Lung (tissue), 4 donors: ENCODE measurements around the gene GFRAL.

DNA sequence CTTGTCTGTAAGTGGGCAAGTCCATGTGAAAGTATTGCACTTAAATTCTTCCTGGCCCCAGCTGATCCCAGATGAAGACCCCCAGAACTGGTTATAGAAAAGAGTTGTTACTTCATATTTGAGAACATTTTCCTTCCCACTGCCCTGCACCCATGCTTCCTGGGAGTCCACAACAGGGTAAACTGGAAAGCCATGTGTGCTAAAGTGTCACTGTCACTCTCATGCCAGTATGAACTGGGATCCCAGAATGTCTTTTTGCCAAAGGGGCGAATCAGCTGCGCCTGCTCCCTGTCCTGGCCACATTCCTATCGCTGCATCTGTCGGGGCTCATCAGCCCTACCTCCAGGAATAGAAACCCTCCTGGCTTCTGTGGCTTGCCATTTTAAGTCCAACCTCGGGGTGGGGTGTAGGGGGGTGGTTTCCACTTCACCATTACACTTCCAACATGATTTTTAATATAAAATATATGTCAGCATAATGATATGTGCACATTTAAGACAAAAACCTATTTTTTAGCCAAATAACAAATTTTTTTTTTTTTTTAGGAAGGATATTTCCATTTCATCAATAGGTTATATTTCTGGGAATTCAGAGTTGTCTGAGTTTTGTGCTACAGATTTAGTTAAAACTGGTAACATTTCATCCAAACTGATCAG lies 910 bp downstream of the KLHL31 start:
- PRO-cap = no peak
- RAMPAGE, long total RNA = no peak
- RRBS = no CpG with 5 or more reads among the region's 5 CpGs

DNA sequence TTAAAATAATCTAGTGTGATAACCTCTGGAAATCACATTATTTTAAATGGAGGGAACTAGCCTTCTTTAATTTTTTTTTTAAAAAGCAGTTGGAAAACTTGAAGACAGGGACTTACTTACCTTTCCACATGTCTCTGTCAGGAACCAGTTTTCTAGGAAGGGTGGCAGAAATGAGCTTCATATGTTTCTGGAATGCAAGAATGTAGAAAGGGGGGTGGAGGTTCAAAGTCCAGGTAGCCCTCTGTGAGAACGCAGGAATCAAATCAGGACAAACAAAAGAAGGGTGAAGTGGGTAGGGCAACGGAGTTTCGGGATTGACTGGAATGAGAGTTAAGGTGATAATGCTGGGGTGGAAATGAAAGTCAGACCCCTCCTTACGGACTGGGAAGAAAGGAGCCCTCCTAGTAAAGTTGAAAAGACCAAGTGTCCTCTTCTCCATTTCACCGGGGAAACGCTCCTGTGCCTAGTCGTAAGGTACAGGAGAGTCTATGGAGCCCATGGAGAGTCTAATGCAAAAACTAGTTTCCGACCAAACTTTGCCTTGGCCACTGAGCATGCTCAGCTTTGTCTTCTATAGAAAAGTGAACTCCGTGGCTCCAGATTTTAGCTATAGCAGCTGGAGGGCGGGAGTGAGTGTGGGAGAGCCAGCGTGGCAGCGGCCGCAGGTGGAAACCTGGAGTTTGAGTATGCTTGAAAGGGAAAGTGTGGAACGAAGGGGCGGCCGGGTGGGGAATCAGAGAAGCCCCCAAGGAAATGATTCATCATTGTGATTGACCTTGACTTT lies 1.4 kb upstream of the LRRC1 start:
- PRO-cap = no peak
- RAMPAGE, long total RNA = no peak
- RRBS = 0% methylated on average over 1 of the region's 16 CpGs

- PRO-cap = no peak
- RAMPAGE, long total RNA = no peak
- RRBS = 5% methylated on average over 28 of the region's 55 CpGs
These were observed 1.1 kb downstream of the LRRC1 start for GRCh38 chr6:53795562-53796627.

- PRO-cap = no peak
- RAMPAGE, long total RNA = no peak
- RRBS = no CpG with 5 or more reads among the region's 5 CpGs
These were observed 60.5 kb downstream of the LRRC1 start for GRCh38 chr6:53855063-53856007.

DNA sequence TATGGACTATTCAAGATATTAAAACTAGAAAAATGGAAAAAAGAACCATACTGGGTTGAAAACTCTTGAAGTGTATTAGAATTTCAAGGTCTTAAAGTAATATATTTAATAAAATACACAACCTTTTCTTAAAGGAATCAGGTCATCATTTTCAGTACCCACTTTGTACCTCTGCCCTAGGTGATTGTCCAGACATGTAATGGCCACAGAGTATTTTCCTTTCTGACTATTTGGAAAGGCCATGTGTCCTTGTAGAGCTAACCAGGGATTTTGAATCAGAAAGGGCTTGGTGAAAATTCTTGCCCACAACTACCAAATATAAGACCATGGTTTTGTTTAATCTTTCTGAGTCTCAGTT lies 91.4 kb upstream of the MLIP start:
- PRO-cap = no peak
- RAMPAGE, long total RNA = no peak

- PRO-cap = no peak
- RAMPAGE, long total RNA = no peak
- RRBS = no CpG with 5 or more reads among the region's 3 CpGs
These were observed 28.1 kb upstream of the MLIP start for GRCh38 chr6:54083018-54083676.

DNA sequence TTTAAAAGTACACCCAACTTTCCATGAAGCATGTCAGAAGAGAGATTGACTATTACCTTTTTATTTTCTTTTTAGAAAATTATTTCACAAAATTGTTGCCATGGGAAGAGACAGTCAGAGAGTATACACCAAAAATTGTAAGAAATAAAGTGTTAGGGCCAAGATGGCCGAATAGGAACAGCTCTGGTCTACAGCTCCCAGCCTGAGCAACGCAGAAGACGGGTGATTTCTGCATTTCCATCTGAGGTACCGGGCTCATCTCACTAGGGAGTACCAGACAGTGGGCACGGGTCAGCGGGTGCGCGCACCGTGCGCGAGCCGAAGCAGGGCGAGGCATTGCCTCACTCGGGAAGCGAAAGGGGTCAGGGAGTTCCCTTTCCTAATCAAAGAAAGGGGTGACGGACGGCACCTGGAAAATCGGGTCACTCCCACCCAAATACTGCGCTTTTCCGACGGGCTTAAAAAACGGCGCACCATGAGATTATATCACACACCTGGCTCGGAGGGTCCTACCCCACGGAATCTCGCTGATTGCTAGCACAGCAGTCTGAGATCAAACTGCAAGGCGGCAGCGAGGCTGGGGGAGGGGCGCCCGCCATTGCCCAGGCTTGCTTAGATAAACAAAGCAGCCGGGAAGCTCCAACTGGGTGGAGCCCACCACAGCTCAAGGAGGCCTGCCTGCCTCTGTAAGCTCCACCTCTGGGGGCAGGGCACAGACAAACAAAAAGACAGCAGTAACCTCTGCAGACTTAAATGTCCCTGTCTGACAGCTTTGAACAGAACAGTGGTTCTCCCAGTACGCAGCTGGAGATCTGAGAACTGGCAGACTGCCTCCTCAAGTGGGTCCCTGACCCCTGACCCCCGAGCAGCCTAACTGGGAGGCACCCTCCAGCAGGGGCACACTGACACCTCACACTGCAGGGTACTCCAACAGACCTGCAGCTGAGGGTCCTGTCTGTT lies 115.0 kb downstream of the FAM83B start:
- PRO-cap = no peak
- RAMPAGE, long total RNA = no peak
- RRBS = no CpG with 5 or more reads among the region's 33 CpGs

- PRO-cap = no peak
- RAMPAGE, long total RNA = no peak
- RRBS = no CpG with 5 or more reads among the region's 2 CpGs
These were observed at the start of gene GFRAL for GRCh38 chr6:55327281-55327519. Gene GFRAL (plus strand): TSS chr6:55327469.

DNA sequence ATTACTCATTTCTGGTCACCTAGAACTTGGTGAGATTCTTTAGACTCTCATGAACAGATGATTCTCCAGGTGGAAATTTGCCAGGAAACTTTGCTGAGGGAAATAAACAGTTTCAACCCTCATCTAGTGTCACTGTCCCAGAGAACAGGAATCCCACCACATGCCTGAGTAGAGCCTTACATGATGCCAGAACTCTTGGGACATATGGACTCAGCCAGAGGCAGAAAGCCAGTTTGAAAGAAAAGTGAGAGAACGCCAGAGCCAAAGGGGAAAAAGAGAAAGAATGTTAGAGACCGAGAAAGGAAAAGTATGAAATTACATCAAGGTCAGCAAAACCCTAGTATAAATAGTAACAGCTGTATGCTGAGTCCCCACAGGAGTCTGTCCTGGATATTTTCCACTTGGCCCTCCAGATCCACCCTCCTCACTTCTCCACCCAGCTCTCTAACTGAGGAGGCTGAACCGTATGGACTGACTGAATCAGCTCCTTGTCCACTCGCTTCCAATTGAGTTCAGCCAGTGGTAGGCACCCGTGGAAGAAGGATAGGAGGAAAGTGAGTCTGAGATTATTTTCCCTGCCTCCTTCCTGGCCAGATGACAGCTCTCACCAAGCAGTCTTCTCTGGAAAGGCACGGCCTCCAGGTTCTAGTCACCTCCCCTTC lies 127.6 kb upstream of the COL21A1 start:
- PRO-cap = no peak
- RAMPAGE, long total RNA = no peak
- RRBS = no CpG with 5 or more reads among the region's 6 CpGs

DNA sequence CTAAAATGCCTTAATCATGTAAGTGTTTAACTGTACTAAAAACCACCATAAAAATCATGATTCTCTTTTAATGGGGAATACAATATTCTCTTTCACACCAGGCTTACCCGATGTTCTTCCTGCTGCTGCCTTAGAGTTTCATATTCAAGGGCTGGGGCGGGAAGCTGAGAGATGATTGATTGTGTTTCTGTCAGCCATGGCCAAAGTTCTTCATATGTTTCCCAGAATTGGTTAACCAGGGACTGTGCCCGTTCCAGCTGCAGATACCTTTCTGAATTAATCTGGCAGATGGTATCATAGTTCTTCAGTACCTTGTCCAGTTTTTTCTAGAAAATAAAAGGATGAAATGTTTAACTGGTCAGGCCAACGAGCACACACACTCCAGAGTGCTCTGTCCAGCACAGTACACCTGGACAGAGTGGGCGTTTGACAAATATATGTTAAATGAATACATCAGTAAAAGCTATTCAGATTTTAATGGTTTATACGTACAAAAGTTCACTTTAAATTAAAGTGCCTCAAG lies 268.0 kb upstream of the COL21A1 start:
- PRO-cap = no peak
- RAMPAGE, long total RNA = no peak
- RRBS = no CpG with 5 or more reads among the region's 6 CpGs

DNA sequence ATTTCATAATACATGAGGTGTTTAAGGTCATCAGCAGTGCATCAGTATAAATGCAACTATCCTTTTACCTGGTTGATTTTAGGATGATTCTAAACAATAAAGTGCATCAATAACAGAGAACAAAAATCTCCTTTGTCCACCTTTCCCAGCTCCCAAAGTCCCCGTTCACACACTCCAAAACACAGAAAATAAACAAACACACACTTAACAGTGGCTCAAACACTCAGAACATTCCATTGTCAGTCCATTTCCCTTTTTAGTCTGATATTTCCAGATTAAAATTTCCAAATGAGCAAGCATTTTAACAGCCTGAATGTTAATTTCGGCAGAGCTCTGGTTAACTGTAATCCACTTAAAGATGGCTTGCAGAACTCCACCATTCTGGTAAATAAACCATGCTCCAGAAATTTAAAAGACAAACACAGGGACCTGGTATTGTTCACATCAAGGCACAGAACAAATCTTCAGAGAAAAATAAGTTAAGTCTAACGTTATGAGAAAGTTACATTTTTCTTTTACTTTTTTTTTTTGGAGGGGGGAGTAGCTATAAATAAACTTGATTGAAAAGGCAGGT lies 294.4 kb upstream of the COL21A1 start:
- PRO-cap = no peak
- RAMPAGE, long total RNA = no peak
- RRBS = no CpG with 5 or more reads among the region's 3 CpGs

DNA sequence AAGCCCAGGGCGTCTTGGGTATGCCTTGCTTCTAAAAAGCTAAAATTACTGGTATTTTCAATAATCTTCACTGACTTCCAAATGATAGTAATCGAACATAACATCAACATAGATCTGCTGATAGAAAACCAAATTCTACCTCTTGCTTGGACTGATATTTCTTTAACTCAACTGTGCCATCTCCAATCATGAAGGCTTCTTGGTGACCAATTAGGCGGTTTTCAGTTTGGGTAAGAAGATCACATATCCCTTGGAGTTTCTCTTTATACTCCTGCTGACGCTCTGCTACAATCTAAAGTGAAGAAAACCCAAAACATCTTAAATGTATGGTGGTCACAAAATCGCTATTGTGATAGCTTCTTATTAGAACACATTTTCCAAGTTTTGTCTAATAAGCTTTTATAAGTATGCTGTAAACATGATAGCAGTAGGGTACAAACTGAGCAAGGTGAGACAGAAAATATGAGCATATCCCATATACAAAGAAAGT lies 352.6 kb upstream of the COL21A1 start:
- PRO-cap = no peak
- RAMPAGE, long total RNA = no peak
- RRBS = no CpG with 5 or more reads among the region's 5 CpGs

- PRO-cap = no peak
- RAMPAGE, long total RNA = no peak
- RRBS = no CpG with 5 or more reads among the region's 2 CpGs
These were observed 263.5 kb downstream of the DST start for GRCh38 chr6:56691133-56691502.

DNA sequence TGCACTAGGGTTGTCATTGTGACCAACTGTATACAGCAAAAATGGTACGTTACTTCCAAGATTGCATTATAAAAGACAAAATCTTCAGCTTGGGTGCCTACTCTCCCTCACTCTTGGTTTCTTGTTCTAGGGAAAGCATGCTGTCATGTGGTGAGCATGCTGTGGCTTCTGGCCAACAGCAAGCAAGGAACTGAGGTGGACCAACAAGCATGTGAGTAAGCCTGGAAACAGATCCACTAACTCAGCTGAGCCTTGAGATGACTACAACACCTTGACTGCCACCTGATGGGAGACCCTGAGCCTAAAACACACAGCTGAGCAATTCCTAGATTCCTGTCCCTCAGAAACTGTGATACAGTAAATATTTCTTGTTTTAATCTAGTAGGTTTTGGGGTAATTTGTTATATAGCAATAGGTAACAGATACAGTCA lies 181.8 kb downstream of the DST start:
- PRO-cap = no peak
- RAMPAGE, long total RNA = no peak
- RRBS = no CpG with 5 or more reads among the region's 1 CpG

GRCh38 chr6:57188286-57189382 lies 16.5 kb downstream of the BAG2 start:
- PRO-cap = no peak
- RAMPAGE, long total RNA = no peak
- RRBS = no CpG with 5 or more reads among the region's 2 CpGs

DNA sequence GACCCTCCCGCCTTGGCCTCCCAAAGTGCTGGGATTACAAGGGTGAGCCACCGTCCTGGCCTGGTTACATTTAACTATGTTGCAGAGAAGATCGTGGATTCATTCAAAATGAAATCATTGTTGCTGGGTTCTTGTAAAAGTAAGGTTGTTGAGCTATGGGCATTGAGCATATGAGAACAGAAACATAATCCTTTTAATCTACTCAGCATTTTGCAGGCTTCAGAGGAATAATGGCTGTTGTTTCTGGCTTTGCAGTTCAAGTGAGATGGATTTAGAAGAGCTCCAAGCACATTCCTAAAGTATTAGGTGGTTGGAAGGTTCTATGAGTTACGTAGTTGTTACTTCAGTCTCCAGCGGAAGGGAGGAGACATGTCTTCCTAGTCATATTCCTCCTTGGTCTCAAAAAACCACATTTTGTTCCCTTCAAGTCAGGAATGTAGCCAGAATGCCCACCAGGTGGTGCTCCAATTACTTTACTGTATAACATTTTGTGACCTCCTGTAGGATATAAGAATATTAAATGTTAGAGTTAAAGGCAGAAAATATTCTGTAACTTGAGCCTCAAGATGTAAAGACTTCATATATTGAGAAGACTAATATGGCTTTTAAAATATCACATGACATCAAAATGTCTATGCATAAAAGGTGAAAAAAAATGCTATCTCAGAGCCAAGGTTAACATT lies 45.8 kb upstream of the RAB23 start:
- PRO-cap = no peak
- RAMPAGE, long total RNA = no peak
- RRBS = no CpG with 5 or more reads among the region's 5 CpGs

DNA sequence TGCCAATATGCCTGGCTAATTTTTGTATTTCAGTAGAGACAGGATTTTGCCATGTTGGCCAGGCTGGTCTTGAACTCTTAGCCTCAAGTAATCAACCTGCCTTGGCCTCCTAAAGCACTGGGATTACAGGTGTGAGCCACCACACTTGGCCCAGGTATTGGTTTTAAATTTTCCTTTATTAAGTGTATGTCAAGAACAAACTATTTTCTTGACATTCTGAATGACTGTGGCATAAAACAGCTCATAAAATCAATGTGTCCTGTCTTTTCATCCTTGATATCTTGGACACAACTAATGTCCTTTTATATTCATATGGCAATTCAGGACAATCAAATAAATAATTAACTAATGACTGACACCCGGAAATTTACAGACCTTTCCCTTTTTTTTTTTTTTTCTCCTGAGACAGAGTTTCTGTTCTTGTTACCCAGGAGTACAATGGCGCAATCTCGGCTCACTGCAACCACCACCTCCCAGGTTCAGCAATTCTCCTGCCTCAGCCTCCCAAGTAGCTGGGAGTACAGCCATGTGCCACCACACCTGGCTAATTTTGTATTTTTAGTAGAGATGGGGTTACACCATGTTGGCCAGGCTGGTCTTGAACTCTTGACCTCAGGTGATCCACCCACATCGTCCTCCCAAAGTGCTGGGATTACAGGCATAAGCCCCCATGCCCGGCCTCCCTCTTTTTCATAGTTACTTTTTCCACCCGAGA lies 107.0 kb upstream of the LGSN start:
- PRO-cap = no peak
- RAMPAGE, long total RNA = no peak
- RRBS = no CpG with 5 or more reads among the region's 6 CpGs

DNA sequence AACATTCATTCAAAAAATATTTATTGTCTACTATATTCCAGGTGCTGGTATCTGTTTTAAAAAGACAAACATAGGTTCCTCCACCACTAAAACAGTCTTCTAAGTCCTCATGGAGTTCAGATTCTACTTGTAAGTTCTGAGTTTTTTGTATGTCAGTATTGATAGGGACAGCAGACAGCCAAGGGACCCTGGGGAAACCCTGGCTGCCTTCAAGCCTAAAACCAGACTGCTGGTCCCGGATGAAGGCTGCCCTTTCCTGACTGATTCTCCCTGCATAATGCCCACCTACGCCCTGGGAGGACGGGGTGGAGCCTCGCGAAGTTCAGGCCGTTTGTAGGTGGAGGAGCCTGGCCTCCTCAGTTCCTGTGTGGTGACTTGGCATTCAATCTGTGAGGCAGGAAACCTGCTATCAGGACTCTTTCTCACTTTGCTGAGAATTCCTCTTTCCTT lies 120.2 kb upstream of the LGSN start:
- PRO-cap = no peak
- RAMPAGE, long total RNA = no peak
- RRBS = no CpG with 5 or more reads among the region's 6 CpGs

DNA sequence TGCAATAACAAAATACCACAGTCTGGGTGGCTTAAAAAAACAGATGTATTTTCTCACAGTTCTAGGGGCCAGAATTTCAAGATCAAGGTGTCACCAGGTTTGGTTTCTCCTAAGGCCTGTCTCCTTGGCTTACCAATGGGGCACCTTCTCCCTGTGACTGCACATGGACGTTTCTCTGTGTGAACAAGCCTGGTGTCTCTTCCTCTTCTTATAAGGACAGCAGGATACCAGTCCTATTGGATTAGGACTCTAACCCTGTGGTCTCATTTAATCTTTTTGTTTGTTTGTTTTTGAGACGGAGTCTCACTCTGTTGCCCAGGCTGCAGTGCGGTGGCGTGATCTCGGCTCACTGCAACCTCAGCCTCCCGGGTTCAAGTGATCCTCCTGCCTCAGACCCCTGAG lies 104.9 kb upstream of the PTP4A1 start:
- PRO-cap = no peak
- RAMPAGE, long total RNA = no peak
- RRBS = no CpG with 5 or more reads among the region's 6 CpGs

DNA sequence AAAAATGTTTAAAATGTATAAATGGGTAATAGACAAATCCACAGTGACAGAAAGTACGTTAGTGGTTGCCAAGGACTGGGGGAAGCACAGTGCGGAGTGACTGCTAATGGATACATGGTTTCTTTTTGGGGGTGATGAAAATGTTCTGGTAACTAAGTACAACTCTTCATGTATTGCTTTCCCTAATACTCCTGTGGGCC lies 94.1 kb upstream of the PTP4A1 start:
- PRO-cap = no peak
- RAMPAGE, long total RNA = no peak
- RRBS = no CpG with 5 or more reads among the region's 2 CpGs